Measurements from ENCODE around the gene EXOSC10.

DNA sequence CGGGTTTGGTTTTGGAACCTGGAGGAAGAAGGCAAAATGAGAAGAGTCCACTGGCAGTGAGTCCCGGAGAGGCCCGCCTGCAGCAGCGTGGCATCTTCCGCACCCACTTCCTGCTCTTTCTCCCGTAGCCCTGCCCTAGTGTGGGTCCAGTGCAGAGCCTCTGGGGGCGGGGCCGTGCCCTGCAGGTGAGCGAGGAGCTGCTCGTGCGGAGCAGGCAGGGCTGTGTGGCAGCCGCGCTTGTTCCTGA lies 66.5 kb downstream of the PEX14 start:
- PRO-cap = no peak
- RAMPAGE, long total RNA, 4 experiments = no peak in any of the 4 experiments

DNA sequence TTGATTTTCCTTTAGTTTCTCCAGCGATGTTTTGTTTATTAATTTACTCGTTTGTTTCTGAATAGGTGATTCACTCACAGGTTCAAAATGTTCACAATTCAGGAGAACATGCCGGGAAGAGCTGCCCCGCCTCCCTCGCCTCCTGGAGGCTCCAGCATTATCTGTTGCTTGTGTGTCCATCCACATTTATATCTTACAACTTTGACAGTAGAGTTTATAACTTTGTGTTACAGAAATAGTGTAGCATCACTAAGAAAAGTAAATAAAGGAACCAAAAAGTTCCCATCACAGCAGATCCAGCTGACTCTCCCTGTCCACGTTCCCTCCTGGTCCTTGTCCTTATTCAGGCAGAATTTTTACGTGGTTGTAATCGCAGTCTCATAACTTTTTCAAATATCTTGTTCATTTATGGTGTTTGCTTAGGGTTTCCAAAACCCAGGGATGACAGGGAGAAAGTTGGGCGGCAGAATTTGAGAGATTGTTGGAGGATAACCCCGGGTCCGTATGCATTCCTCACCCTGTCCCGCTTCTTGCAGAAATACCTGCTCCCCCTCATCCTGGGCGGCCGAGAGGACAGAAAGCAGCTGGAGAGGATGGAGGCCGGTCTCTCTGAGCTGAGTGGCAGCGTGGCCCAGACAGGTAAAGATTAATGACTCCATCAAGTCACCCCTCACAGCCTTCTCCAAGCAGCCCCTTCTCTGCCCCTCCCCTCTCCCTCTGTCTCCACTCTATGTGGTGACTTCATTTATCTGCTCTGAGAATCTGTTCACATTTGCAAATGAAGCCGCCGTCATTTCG lies 147.9 kb downstream of the PEX14 start:
- PRO-cap = bidirectional peak, plus-strand start at position 576 of the sequence, minus-strand start at position 328 of the sequence
- RAMPAGE, long total RNA, 4 experiments = start-site peak on the plus strand in 3 of 4 experiments, centred at positions 473 to 561 of the sequence, 18 to 61 reads per replicate

- PRO-cap = no peak
- RAMPAGE, long total RNA, 4 experiments = no peak in any of the 4 experiments
Observed at GRCh38 chr1:10635995-10636534, 160.4 kb downstream of the CASZ1 start.

- PRO-cap = bidirectional peak, plus-strand start at chr1:10663856, minus-strand start at chr1:10663767
- RAMPAGE, long total RNA, 4 experiments = no peak in any of the 4 experiments
Observed at GRCh38 chr1:10663541-10664286, 132.7 kb downstream of the CASZ1 start.

- PRO-cap = no peak
- RAMPAGE, long total RNA, 4 experiments = no peak in any of the 4 experiments
Observed at GRCh38 chr1:10693073-10693391, 103.4 kb downstream of the CASZ1 start.

GRCh38 chr1:10695197-10695398 lies 101.3 kb downstream of the CASZ1 start:
- PRO-cap = unidirectional peak, plus-strand start at chr1:10695245
- RAMPAGE, long total RNA, 4 experiments = no peak in any of the 4 experiments

DNA sequence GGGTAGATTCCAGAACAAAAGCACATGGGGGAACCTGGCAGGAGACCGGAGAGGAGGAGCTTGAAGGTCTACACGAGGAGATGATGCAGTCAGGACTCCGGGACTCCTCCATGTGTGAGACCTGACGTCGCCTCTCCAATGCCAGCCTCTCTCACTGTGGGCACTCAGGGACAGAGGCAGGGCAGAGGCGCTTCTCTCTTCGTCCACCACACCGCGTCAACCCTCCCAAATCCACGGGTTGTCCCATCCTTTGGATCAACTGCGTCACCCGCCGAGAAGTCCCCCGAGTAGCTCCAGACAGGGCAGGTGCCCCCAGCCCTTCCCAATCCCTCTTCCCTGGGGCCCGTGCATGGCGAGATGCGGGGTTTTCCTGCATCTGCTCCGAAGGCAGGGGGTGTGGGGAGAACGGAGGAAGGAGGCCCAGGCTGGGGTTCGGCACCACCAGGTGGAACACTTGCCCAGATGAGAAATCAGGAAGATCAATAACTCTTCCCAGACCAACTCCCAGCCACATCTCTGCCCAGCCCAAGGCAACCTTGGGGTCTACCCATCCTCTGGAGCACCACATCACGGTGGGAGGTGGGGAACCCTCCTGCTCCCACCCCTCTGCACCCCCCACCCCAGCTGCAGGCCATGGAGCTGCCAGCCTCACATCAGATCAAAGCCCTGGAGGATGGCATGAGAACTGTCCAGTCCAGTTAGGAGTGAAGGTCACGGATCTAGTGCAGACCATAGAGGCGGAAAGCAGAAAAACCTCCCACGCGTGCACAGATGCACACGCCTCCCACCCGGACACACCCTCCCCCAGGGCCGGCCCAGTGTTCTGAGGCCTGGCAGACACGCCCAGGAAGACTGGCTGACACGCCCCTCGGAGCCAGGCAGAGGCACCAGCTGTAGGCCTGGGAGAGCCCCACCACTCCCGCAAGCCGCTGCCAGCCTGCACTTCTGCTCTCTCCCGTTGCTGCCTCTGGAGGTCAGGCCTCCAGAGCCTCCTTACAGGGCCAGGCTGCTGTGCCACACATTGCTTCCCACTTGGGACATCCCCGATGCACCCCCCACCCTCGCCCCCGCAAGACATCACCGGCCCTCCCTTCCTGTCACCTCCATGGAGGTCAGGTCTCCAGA lies 40.8 kb downstream of the CASZ1 start:
- PRO-cap = no peak
- RAMPAGE, long total RNA, 4 experiments = no peak in any of the 4 experiments

- PRO-cap = no peak
- RAMPAGE, long total RNA, 4 experiments = no peak in any of the 4 experiments
Observed at GRCh38 chr1:10835693-10836482, 39.4 kb upstream of the CASZ1 start.

- PRO-cap = no peak
- RAMPAGE, long total RNA, 4 experiments = no peak in any of the 4 experiments
Observed at GRCh38 chr1:11022145-11022838, 9.8 kb downstream of the TARDBP start.

DNA sequence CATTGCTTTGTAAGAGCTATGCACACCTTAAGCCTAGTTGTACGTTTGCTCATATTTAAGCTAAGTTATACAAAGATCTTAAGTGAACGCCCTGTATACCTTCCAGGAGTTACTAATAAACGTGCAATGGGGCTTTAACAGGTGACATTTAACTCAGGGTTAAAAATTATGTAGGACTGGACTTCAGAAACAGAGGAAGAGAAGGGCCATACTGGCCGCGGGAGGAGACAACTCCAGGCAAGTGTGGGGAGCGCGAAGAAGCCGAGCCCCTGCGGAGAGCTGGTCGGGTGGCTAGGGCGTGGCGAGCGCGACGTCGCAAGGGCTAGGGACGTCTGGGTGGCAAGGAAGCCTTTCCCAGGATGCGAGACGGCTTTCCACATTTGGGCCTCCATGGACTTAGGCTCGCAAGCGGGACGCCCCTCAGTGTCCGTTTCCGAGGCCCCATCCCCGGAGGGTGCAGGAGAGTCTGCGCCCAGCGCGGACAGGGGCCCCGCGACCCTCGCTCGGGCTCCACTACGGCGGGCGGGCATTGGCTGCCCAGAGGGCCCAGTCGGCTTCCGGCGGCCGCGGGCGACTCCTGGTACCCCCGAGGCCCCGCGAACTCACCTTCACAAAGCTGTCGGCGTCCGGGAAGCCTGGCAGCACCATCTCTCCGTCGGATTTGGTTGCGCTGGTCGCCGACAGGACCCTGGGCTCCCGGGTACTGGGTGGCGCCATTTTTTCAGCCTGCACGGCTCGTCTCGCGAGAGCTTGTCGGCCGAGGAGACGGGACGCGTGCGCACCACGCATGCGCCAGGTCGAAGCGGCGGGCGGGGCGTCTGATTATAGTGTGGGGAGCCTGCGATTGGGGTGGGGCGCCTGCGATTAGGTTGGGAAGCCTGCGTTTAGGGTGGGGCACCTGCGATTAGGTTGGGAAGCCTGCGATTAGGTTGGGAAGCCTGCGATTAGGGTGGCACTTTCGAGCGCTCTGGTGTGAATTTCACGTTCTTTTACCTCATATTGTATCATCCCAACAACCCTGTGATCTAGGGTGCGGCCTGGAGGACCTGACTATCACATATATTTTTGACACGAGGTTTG lies at the start of gene EXOSC10:
TSS of gene EXOSC10 (minus strand) at position 755 of the 1,080 bp plus-strand sequence.
- PRO-cap = unidirectional peak, plus-strand start at position 318 of the sequence; bidirectional peak, plus-strand start at position 819 of the sequence, minus-strand start at position 755 of the sequence
- RAMPAGE, long total RNA, 4 experiments = start-site peak on the minus strand in 4 of 4 experiments, centred at positions 729 to 740 of the sequence, 503 to 1,200 reads per replicate

DNA sequence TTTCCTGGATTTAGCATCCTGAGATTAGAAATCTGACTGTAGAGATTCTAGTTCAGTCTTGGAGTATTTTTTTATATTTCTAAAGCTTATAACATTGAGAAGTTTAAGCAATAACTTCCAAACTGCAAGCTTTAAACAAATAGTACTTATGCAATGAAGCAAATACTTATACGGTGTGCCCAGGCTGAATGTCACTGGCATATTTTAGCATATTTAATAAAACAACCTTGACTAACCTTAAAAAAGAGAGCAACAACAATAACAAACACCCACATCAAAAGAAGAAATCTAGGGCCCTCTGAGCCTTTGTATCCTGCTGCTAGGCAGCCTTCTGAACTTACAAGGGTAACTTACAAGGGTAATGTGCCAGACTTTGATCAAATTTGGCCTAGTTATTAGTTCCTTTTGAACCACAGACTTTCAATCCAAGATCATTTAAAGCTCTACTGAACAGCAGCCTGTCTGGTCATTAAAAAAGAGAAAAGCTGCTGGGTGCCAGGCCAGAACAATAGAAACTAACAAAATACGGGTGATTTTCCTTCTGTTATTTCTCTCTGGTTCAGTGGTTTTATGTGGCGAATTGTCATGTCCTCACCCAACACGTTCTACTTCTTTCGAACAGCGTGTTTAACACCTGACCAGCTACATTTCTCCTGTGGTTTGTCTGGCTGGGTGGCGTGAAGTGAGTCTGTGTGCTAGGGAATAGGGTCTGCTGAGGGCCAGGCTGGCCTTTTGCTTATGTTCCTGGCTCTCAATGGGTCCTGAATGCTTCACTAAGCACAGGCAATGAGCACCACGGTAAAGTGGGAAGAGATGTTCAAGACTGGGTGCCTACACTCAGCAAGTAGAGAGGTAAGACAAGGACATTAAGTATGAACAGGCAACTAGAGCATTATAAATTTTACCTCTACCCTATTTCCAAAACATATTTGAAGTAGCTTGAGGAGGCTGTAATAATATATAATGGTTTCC lies 16.1 kb downstream of the MTOR start:
- PRO-cap = no peak
- RAMPAGE, long total RNA, 4 experiments = no peak in any of the 4 experiments

GRCh38 chr1:11262746-11262999 lies 322 bp upstream of the MTOR start:
- PRO-cap = bidirectional peak, plus-strand start at chr1:11262837, minus-strand start at chr1:11262539
- RAMPAGE, long total RNA, 4 experiments = no peak in any of the 4 experiments

GRCh38 chr1:11609433-11609728 lies 44.8 kb downstream of the FBXO2 start:
- PRO-cap = no peak
- RAMPAGE, long total RNA, 4 experiments = no peak in any of the 4 experiments

- PRO-cap = no peak
- RAMPAGE, long total RNA, 4 experiments = no peak in any of the 4 experiments
Observed at GRCh38 chr1:11725305-11726137, 10.4 kb upstream of the AGTRAP start.

DNA sequence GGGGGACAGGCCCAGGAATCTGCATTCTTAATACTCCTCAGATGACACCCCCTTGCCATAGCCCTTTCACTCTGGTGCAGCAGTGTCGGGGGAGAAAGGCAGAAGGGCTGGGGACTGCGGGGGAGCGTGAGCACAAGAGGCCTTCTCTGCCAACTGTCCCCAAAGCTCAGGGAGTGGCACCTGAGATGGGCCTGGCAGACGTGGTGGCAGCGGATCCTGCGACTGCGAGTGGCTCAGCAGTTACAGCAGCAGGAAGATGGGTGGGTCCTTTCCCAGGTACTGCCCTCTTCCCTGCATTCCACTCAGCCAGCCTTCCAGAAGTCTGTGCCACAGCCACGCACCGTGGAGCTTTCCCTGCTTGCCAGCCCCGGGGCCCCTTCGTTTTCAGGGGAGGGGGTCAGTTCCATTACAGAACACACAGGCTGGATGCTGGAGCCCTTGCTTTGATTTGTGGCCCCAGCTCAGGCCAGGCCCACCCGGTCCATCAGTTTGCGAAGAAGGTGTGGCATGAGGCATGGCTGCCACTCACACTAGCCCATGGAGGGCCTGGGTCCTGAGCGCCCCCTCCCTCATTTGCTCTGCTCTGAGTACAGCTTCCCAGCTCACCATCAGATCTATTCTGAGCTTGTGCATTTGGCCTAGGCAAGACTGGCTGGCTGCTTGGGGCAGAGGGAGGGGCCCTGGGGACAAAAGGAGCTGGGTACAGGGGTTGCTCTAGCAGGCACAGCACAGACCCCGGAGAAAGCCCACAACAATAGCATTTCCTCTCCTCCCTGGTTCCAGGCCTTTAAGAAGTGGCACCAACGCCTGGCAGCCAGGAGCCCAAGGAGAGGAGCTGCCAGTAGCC lies 17.1 kb downstream of the MTHFR start:
- PRO-cap = no peak
- RAMPAGE, long total RNA, 4 experiments = no peak in any of the 4 experiments

- PRO-cap = no peak
- RAMPAGE, long total RNA, 4 experiments = no peak in any of the 4 experiments
Observed at GRCh38 chr1:11789334-11790358, 16.1 kb downstream of the MTHFR start.

GRCh38 chr1:11796191-11796801 lies 9.5 kb downstream of the MTHFR start:
- PRO-cap = unidirectional peak, minus-strand start at chr1:11796550
- RAMPAGE, long total RNA, 4 experiments = no peak in any of the 4 experiments

DNA sequence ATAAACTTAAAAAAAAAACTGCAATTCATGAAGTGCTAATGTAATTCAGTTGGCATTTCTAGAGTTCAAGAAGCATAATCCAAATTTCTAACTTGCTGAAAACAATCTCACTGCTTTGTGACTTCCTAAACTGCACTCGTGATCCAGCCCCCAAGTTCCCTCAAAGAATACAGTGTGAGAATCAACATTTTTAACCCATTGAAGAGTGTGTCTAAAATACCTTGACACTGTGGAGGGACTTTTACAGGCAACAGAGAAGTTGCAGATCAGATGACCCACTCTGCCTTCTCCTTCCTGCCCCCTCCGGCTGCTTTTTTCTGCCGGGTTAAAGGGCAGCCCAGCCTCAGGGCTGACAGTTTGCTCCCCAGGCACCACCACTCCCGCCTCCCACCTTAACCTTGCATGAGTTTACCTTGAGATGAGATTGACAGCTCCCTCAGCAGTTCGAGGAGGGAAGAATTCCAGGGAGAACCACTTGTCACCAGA lies 3.3 kb downstream of the MTHFR start:
- PRO-cap = unidirectional peak, plus-strand start at position 320 of the sequence
- RAMPAGE, long total RNA, 4 experiments = no peak in any of the 4 experiments

GRCh38 chr1:11886788-11887874 lies 28.4 kb upstream of the NPPB start:
- PRO-cap = bidirectional peak, plus-strand start at chr1:11887150, minus-strand start at chr1:11886995
- RAMPAGE, long total RNA, 4 experiments = no peak in any of the 4 experiments

DNA sequence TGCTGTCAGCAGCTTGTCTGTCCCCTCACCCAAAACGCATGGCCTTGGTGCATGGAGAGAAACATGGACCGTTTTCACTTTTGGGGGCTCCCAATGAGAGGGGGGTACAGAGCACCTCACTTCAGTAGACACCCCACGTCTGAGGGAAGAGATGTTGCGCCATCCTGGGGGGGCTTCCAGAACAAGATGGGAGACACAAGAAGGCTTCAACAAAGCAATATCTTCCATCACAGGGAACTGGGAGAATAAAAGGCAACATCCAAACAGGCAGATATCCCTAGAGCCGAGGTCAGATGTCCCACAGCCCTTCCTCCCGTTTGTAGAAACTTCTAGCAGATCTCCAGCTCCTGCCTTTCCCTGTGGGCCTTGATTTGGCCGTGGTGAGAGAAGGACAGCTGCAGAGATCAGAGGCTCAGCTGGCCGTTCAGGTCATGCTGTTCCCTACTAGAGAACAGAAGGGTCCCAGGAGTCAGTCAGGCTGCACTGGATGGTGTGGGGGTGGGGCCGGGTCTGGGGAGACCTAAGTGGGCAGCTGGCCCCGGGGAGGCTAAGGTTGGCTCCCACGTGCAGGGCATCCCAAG lies 4.3 kb downstream of the PLOD1 start:
- PRO-cap = no peak
- RAMPAGE, long total RNA, 4 experiments = no peak in any of the 4 experiments